ENCODE measurements around the genes TEX48, TNFSF8 and ASTN2.

- PRO-cap: no peak
These were observed 17.7 kb downstream of the AKNA start for GRCh38 chr9:114369880-114370738.

GRCh38 chr9:114397515-114398566, 10.1 kb upstream of the AKNA start:
- PRO-cap: bidirectional peak, plus-strand start at chr9:114398135, minus-strand start at chr9:114397944; bidirectional peak, plus-strand start at chr9:114398678, minus-strand start at chr9:114398472

DNA sequence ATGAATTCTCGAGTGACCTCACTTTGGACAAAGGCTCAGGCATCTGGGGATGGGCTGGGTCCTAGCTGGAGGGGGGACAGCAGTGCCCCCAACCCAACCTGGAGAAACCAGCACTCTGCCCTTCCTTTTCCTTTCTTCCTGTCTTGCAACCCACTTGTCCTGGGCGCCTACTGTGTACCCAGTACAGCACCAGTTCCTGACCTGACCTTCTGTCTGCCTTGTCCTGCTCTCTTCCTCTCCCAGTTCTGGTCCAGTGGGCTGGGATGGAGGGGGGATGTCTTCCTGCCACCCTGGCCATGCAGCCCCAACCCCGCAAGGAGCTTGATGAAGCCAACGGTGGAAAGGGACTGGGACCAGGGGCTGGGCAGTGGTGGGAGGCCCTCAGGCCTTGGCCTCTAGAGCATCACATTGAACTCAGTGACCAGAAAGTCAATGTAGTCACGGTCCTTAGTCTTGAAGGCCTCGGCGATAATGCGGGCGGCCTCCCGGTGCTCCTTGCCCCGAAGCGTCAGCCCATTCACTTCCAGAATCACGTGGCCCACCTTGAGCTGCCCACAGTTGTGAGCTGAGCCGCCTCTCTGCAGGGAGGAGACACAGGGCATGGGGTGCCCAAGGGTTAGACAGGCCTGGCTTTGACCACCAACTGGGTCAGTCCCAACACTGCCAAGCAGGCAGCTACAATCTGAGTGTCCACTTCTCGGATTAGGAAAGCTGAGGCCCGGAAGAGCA, 14.7 kb upstream of the AKNA start:
- PRO-cap: no peak

DNA sequence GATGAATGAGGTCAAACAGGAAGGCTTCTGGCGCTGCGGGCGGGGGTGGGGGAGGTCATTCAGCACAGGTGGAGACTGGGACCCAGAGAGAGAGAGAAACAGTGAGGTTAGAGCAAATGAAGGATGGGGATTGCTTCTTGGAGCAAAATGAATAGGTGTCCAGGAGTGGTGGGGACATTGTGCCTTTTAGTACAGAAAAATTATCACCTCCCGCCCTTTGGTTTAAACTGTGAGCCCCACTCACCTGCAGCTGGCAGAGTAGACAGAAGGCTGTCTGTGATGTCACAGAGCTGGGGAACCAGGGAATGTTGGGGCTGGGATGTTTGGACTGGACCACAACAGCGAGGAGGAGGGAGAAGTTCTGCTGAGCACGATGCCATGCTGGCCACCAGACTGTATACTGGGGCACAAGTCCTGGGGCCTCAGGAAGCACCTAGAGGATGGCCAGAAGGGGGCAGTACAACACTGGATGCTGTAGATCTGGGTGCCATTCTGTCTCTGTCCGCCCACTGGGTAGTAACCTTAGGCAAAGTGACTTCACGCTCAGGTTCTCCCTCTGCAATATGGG, at the start of gene TEX48:
TEX48 (minus strand) TSS at position 402 of the 568 bp plus-strand sequence.
- PRO-cap: no peak

DNA sequence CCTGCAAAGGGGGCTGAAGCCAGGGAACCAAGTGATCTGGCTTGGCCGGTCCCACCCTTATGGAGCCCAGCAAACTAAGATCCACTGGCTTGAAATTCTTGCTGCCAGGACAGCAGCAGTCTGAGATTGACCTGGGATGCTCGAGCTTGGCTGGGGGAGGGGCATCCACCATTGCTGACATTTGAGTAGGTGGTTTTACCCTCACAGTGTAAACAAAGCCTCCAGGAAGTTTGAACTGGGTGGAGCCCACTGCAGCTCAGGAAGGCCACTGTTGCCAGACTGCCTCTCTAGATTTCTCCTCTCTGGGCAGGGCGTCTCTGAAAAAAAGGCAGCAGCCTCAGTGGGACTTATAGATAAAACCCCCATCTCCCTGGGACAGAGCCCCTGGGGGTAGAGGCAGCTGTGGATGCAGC, 60.5 kb downstream of the TNFSF8 start:
- PRO-cap: no peak

DNA sequence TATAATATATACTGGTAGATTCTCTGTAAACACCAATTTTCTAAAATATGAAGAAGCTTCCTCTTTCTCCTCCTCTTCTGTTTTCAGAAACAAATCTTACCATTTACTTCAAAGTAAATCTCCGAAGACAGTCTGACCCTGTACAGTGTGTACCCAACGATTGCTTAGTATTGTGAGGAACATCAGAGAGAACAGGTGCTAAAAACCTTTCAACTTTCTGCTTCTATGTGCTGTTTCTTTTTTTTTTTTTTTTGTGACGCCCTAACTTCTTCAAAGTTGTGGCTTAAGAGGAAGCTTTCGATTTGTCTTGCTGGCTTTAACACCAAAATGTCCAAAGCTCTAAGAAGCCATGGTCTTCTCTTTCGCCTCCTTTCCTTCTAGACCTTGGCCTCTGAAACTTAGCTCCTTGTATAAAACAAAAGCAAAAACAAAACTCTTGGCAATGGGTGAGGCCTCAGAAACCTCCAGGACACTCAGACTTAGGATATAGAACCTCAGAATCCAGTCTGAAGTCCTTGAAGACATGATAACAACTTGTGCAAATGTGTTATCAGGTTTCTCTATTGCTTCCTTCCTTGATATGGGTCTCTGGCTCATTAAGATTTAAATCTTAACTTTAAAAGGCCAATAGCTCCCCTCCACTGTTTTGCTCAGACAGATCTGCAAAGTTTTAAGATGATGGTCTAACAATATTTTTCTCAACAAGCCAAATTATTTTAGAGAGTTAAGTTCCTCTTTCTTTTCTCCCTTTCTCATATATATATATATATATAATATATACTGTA, 1.1 kb downstream of the TNFSF8 start:
- PRO-cap: no peak

- PRO-cap: no peak
These were observed at the start of gene TNFSF8 for GRCh38 chr9:114929990-114930909. Gene TNFSF8, minus strand, starts transcription at chr9:114930591.

- PRO-cap: no peak
These were observed 360.5 kb upstream of the TNC start for GRCh38 chr9:115478249-115479061.

DNA sequence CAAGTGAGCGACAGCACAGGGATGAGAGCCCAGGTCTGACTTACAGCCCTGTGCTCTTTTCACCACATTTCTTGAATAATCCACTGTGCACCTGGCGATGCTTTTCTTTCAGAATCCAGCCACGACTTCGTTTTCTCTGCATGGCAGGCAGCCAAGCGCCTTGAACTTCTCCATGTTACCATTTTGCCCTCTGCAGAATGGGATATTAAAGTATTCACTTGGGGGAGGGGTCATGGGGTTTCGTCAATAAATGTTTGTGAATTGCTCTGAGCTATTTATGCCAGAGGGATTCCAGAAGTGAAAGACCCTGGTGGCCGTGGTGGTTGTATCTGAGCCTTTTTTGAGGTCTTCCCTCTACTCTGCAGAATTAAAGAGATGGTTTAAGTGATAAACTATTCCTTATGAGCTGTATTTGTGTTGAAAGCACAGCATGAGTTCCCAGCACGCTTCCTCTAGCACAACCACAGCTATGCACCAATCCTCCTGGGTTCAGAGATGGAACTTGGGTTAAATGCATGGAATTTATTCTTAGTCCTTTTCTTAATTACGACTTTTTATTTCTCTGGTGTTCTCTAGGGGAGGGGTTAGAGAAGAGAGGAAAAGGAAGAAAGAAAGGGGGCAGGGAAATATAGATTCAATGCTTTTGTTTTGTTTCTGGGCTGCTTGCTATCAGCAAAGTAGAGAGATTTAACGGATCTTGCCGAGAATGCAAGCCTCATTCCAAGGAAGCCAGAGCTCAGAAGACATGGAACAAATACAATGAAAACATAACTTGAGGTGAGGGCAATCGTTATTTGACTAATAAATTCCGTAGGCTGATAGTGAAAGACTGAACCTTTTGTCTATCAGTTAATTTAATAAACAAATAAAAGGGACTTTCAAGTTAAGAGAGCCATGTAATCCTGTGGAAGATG, 478.3 kb upstream of the TNC start:
- PRO-cap: bidirectional peak, plus-strand start at position 718 of the sequence, minus-strand start at position 471 of the sequence

GRCh38 chr9:115939432-115939790, 214.2 kb upstream of the PAPPA start:
- PRO-cap: no peak

GRCh38 chr9:116312336-116312691, 158.7 kb downstream of the PAPPA start:
- PRO-cap: no peak

DNA sequence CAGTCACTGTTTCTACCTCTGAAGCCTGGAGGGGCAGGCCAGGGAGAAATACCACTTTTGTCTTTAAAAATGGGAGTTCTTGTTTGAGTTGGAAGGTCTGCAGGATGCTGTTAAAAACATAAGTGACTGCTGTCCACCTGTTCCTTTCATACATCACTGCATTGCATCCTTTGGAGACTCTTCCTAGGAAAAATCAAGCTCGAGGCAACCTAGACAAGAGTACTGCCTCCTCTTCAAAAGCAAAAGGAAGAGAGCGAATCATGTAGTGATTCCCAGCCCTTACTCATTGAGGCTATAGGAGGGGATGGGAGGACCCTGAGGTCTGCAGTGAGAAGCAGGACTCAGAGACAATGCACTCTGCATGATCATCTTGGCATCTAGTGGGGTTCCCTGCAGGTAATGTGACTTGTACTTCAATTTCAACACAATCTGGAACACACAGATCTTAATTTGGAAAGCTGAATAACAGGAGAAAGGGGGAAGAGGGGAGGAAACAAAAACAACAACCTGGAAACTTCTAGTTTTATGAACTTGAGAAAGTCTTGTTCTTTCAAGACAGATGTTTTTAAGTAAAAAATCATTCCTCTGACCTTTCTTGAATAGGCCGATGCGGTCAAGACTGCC, 163.1 kb downstream of the PAPPA start:
- PRO-cap: unidirectional peak, plus-strand start at position 293 of the sequence

DNA sequence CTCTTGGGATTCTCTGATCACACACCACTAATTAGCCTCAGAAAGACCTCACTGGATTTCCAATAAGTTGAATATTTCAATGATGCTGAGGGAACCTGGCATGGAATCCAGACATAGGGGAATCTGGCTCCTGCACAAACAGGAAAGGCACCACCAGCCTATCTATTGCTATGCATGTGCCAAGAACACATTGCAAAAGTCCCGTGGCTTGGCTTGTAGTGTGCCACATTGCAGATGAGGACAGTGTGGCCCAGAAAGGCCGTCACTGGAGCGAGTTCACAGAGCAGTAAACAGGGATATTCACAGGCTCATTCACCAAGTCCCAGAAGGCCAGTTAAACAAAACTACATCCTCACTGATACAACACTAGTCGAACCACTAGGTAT, 39.7 kb upstream of the TRIM32 start:
- PRO-cap: no peak

GRCh38 chr9:116746610-116747146, 59.6 kb downstream of the TRIM32 start:
- PRO-cap: no peak

DNA sequence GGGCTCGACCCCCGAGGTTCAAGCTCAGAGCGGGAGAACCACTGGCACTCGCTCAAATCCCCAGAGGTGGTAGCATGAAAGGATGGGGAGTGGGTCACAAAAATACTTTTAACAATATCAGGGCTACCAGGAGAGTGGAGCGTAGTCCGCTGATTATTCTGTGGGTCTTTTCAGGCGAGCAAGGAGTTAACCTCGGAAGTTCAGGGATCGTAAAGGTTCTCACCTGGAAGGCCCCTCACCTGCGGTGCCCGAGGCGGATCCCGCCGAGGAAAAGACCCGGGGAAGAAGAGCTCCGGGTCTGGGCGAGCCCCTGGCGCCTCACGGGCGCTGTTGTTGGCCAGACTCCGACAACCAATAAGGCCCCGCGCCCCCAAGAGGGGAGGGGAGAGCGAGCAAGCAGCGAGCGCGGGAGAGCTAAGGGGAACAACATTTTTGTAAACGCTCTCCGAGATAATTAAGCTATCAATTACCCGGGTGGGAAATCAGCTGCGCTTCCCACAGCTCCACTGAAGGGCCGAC, 1.7 kb downstream of the ASTN2 start:
- PRO-cap: no peak

DNA sequence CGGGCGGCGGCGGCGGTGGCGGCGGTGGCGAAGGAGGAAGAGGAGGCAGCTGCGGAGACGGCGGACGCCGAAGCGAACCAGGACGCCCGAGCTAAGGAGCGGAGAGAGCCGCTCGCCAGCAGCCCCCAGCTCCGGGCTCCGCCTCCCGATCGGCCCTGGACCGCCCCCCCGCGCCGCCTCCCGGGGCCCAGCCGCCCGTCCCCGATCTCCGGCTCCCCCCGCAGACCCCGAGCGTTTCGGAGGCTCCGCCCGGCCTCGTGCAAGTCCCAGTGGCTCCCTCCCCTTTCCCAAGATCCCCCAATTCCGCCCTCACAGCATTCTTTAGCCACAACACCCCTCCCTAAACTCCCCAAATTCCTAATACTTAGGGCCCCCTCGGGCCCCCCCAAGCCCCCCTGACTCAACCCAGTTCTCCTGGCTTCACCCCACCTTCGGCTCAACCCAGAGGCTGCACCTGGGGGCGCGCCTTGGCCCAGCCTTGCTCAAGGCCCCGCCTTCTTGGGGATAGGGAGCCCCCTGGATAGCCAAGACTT, at the start of gene ASTN2:
ASTN2 (minus strand) TSS at position 97 of the 533 bp plus-strand sequence.
- PRO-cap: no peak

DNA sequence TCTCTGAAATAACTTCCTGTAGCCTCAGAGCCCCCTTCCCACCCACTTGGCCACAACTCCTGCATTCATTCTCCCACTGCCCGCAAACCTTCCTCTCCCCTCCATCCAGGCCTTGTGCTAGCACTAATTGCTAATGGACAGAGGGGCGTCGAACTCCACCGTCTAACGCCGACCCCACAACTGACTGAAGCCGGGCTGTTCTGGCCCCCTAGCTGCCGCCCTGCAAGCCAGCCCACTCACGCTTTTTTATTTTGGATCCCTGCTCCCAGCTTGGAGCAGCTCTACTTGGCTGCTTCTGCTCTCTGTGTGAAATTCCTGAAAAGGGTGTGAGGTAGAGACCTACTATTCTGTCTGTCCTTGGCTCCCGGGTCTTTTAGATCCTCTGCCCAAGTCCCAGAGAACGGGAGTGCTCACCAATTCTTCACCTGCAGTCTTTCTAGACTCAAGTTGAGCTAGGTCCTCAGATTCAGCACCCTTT, 737 bp upstream of the ASTN2 start:
- PRO-cap: no peak

GRCh38 chr9:117705158-117705760, 1.1 kb downstream of the TLR4 start:
- PRO-cap: no peak

DNA sequence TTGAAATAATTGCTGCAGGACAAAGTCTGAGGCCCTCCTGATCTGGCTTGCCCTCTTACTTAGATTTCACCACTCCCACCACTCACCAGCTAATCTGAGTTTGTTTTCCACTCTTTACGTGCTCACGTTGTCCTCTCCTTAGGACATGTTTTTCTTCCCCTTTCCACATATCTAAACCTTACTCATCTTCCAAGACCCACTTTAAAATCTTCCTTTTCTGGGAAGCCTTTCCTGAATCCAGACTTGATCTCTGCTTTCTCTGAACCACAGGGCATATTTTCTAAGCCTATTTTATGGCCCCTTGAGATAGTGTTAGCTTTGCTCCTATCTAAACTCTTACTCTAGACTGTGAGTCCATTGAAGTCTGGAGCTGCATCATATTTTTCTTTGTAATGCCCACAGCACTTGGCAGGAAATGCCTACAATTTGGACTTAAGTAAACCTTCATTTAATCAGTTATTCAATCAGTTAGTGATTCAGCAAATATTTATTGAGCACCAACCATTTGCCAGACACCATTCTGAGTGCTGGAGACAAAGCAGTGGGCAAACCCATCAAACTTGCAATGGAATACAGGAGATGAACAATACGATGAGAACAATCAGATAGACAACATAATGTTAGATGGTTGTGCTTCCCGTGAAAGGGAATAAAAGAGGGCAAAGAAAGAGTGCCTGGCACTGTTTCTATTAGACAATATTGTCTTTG, 2.5 kb downstream of the TLR4 start:
- PRO-cap: no peak

GRCh38 chr9:117725386-117725641, 21.1 kb downstream of the TLR4 start:
- PRO-cap: no peak